Adrenal gland (tissue), 7 donors: ENCODE measurements around a stretch of chr13.

GRCh38 chr13:94712768-94713566, 622 bp upstream of the SOX21 start:
- PRO-cap, 3 experiments: no peak in any of the 3 experiments
- RAMPAGE, long total RNA, 4 experiments: no peak in any of the 4 experiments
- RRBS: 1% methylated on average over 20 of the region's 81 CpGs

DNA sequence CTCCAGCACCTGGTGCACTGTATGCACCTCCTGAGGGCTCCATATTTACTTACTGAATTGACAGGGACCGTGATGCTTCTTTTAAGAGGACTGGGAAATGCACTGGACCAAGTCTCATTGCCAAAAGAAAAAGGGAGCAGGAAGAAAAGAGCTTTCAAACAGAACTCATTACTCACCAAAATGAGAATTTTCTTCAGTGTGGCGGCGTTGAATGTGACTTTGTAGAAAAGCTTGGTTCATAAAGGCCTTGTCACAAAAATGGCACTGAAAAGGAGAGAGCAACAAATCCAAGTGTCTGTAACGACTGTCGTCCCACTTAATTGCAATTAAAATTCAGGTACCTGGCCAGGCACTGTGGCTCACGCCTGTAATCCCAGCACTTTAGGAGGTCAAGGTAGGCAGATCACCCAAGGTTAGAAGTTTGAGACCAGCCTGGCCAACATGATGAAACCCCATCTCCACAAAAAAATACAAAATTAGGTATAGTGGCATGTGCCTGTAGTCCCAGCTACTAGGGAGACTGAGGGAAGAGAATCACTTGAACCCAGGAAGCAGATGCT, 11.4 kb downstream of the DZIP1 start:
- PRO-cap, 3 experiments: no peak in any of the 3 experiments
- RAMPAGE, long total RNA, 4 experiments: no peak in any of the 4 experiments
- RRBS: no CpG with 5 or more reads among the region's 6 CpGs

- PRO-cap, 3 experiments: no peak in any of the 3 experiments
- RAMPAGE, long total RNA, 4 experiments: no peak in any of the 4 experiments
- RRBS: no CpG with 5 or more reads among the region's 2 CpGs
Observed at GRCh38 chr13:96982481-96983163, 11.7 kb downstream of the OXGR1 start.

DNA sequence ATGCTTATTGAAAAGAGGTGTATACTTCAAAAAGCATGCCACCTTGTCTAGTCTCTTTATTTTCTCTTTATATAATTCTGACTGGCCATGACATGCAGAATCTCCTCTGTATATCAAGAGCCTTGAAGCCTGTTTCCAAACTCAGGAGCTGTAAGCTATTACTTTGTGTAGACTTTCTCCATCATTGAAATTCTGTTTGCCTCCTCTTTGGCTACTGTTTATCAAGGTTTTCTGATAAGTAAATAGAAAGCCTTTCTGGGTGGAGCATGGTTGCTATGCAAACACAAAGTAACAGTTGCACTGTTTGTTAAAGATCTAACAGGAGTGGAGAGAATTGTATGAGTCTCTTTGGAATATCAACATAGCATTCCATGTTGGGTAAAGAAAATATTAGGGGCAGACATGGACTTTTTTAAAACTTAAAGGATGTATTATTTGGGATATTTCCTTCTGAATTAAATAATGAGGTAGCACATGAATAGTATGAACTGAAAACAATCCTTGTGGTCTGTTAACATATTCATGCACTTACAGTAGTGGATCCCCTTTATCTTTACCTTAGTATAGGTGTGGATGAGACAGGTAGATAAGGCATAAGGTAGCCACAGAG, 56.3 kb upstream of the MBNL2 start:
- PRO-cap, 3 experiments: no peak in any of the 3 experiments
- RAMPAGE, long total RNA, 4 experiments: no peak in any of the 4 experiments

DNA sequence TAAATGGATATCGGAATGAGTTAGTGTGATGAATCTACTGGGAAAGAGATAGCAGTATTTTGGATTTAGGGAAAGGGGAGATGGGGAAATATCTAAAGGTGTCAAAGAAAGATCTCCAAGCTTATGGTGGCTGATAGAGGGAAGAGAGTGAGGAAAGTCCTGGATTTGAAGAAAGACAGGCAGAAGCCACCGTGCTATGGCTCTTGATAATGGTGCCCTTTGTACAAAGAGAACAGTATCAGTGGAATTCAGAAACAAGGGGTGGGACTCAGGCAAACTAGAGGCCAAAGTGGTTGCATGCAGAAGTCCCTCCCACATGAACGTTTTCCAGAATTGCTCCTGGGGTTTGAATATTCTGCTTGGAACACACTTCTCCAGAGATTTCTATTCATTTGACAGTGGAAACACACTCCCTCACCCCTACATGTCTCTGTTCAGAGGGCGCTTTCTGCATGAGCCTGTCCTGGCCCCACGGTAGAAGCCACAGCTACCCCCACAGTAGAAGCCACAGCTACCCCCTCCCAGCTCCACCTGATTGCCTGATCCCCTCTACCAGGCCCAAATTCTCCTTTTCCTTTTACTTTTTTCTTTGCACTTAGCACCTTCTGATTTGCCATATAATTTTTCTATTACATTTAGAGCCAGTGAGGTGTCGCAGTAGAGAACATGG, 10.1 kb upstream of the MBNL2 start:
- PRO-cap, 3 experiments: no peak in any of the 3 experiments
- RAMPAGE, long total RNA, 4 experiments: no peak in any of the 4 experiments
- RRBS: no CpG with 5 or more reads among the region's 6 CpGs

DNA sequence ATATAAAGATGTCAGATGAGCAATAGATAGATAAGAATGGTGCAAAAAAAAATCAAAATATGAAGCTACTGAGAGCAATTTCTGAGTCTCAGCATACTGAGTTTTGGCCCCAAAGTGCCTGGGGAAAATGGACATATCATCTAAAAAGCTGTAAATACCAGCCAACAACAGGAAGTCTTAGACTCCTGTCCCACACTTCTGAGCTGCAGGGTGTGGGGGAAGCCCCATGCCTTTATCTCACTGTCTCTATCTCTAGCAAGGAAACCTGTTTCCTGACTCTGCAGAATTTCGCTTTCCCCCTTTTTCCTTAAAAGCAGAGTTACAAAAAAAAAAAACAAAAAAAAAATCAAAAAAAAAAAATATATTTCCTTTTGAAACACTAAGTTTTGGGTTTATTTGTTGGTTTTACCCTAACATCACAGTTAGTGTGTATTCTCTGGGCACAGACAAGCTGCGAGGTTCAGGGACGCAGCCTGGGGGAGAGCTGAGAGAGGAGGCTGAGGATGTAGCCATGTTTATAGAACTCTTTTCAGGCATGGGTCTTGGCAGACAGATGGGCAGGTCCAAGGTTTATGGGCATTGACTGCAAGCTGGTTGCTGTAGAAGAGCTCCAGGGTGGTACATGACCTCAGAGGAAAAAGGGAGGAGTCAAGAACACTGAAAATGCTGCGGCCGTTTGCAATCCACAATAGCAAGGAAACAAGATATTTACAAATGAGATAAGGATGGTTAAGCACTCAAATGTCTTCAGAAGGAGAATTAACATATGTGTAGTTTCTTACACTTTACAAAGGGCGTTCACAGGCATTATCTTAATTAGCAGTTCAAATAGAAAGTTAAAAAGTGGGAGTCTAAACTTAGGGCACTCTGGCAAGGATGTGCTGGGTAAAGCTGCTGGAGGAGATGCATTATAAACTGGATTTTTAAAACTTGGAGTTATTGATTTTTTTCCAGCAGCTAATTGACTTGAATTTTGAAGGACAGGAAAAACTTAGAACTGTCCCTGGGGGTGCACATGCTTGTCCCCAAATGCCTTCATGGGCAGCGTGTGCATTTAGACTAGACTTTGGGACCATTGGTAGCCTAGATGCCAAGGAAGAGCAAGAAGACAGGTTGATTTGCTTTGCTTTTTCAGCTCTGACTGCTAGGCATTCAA, 5.0 kb downstream of the MBNL2 start:
- PRO-cap, 3 experiments: peak in 1 of 3 experiments; most common plus-strand start position 631 of the sequence (in 1); most common minus-strand start position 574 of the sequence (in 1)
- RAMPAGE, long total RNA, 4 experiments: no peak in any of the 4 experiments
- RRBS: no CpG with 5 or more reads among the region's 7 CpGs

DNA sequence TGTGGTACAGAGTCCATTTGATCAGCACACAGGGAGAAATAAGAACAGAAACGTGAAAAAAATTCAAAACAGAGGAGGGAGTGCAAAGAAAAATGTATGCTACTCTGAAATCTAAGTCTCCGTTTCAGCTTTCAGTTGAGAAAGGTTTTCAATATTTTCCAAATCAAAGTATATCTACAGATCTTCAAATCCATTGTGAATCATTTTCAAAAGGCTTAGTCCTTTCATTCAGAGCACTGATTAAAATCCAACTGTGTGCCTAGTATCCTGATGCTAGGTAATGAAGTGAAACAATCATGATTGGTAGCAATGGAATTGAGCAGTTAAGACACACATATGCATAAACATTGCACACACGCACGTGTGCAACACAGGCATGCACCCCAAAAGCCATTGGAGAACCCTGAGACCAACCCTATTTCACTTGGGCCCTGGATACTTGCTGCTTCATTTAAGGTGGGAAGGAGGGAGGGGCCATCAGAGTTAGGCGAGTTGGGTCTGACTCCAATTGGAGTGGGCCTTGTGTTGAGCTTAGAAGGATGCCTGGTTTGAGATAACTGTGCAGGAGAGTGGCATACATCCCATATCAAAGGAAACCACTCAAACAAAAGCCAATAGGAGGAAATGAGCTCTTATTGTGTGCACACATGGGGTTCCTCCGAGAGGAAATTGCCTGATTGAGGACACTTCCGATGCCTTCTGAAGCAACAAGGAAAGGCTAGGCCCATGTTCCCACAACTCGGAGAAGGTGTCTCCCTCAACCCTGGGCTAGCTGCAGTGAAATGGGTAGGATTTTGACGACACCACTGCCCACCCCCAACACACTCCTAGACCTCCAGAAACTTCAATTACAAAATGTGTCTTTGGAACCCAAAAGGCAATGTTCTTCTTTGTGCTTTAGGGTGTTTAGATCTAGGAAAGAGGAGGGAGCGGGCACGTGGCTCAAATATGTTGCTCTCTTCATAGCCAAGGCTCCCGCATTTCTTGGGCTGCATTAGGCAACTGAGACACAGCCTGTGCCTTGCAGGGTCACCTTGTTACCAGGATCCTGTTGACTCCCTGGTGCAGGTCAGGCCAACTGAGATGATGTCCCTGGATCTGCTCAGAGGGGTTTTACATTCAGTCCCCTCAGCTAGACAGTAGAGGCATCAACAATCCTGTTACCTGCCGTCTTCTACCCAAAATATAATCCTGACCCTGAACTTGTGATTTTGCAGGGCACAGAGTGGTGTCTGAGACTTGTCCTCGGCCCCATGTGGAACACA, 19.6 kb downstream of the MBNL2 start:
- PRO-cap, 3 experiments: peak in 1 of 3 experiments; most common plus-strand start position 483 of the sequence (in 1)
- RAMPAGE, long total RNA, 4 experiments: no peak in any of the 4 experiments
- RRBS: no CpG with 5 or more reads among the region's 14 CpGs

DNA sequence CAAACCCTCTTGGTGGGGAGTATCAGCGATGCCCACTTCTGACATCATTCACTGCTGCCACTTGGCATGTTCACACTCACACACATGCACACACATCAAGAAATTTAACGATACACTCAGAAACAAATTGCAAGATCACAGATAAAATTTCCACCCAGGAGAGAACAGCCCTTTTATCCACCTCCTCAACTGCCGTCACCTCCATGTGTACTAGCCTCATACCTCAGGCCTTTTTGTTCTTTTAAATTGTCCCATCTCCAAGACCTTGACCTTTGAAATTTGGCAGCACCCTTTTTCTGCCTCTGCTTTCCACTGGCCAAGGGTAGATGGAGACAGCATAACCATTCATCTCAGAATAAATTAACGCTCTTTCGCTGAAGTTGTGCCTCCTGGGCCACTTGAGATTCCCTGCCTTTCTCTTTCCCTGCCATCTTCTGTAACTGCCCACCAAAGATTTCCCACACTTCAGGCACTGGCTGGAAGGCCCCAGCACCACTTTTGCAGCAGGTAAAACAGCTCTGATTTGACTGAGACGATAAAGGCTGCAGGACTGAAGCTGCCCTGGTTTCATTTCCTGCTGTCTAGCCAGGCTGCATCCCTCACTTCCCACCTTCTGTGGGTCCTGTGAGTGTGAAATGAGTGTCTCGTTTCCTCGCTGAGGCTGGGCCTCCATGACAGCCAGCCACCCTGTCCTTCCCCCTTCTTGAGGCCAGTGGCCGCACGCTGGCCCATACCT, 39.3 kb downstream of the MBNL2 start:
- PRO-cap, 3 experiments: peak in 3 of 3 experiments; most common plus-strand start position 353 of the sequence (in 2); most common minus-strand start position 212 of the sequence (in 2)
- RAMPAGE, long total RNA, 4 experiments: no peak in any of the 4 experiments
- RRBS: no CpG with 5 or more reads among the region's 10 CpGs

GRCh38 chr13:97305475-97306237, 83.5 kb downstream of the MBNL2 start:
- PRO-cap, 3 experiments: no peak in any of the 3 experiments
- RAMPAGE, long total RNA, 4 experiments: start-site peak on the plus strand in 1 of 4 experiments, at chr13:97305919-97306117 at its widest, 7 reads per replicate
- RRBS: no CpG with 5 or more reads among the region's 8 CpGs

GRCh38 chr13:97319152-97319632, 97.1 kb downstream of the MBNL2 start:
- PRO-cap, 3 experiments: peak in 1 of 3 experiments; most common plus-strand start chr13:97319341 (in 1); most common minus-strand start chr13:97319231 (in 1)
- RAMPAGE, long total RNA, 4 experiments: no peak in any of the 4 experiments
- RRBS: no CpG with 5 or more reads among the region's 9 CpGs

GRCh38 chr13:97327316-97327837, 105.2 kb downstream of the MBNL2 start:
- PRO-cap, 3 experiments: no peak in any of the 3 experiments
- RAMPAGE, long total RNA, 4 experiments: no peak in any of the 4 experiments
- RRBS: no CpG with 5 or more reads among the region's 2 CpGs

- PRO-cap, 3 experiments: no peak in any of the 3 experiments
- RAMPAGE, long total RNA, 4 experiments: no peak in any of the 4 experiments
- RRBS: no CpG with 5 or more reads among the region's 3 CpGs
Observed at GRCh38 chr13:97360976-97361331, 73.0 kb upstream of the RAP2A start.

DNA sequence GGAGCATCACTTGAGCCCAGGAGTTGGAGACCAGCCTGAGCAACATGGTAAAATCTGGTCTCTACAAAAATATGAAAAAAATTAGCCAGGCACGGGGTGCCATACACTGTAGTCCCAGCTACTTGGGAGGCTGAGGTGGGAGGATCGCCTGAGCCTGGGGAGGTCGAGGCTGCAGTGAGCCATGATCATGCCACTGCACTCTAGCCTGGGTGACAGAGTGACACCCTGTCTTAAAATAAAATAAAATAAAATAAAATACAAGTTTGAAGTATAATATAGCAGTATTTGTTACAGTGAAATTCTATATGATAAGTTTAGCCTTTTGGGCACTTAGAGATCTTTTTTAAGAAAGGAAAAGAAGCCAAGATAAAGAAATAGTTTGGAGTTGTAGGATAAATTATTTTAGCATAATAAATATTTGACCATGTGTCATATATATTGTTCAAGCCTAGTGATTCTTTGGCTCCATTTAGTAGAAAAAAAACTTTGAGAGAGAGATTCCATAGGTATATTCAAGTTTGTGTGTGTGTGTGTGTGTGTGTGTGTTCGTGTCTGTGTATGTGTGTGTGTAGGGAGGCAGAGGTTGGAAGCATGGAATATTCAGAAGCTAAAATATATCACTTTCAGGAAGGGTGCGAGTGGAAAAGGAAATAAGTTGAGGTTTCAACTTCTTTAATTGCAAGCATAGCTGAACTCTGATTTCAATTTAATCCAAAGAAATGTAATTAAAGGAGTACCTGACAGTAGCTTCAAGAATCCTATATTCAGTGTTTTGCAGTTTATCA, 65.6 kb upstream of the RAP2A start:
- PRO-cap, 3 experiments: no peak in any of the 3 experiments
- RAMPAGE, long total RNA, 4 experiments: start-site peak on the plus strand in 1 of 4 experiments, centred at position 378 of the sequence, 9 reads per replicate
- RRBS: no CpG with 5 or more reads among the region's 5 CpGs

DNA sequence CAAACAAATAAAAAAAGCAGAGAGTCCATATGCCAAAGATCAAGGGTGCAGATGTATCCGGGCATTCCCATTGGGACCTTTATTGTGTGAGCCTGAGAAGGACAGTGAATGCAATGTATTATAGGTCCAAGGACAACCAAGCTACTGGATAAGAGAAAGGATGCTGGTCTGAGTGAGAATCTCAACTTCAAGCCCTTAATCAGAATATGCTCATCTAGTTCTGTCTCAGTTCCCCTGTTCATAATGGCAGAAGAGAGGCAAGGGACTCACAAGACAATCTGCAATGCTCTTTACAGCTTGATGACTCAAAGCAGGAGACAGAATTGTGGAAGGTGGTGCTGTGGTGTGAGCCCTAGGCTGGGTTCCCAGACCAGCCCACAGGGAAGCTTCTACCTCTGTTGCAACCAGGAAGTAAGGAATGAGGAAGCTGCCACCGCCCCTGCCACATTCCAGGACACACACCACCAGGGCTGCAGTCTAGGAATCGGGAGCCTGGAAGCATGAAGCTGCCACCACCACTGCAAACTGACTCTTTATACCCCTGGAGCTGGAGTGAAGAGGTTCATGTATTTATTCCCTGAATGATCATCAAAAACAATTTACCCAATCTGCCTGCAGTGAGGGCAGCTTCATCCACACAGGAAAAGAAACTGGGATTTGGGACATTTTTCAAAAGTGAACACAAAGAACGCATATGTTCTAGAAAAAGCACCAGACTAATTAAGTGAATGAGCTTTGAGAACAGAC, 133.9 kb downstream of the RAP2A start:
- PRO-cap, 3 experiments: no peak in any of the 3 experiments
- RAMPAGE, long total RNA, 4 experiments: no peak in any of the 4 experiments
- RRBS: no CpG with 5 or more reads among the region's 4 CpGs

- PRO-cap, 3 experiments: no peak in any of the 3 experiments
- RAMPAGE, long total RNA, 4 experiments: no peak in any of the 4 experiments
- RRBS: no CpG with 5 or more reads among the region's 17 CpGs
Observed at GRCh38 chr13:98401861-98402421, 175.0 kb downstream of the STK24 start.

- PRO-cap, 3 experiments: no peak in any of the 3 experiments
- RAMPAGE, long total RNA, 4 experiments: no peak in any of the 4 experiments
- RRBS: no CpG with 5 or more reads among the region's 14 CpGs
Observed at GRCh38 chr13:98450357-98451180, 126.3 kb downstream of the STK24 start.

- PRO-cap, 3 experiments: peak in 1 of 3 experiments; most common plus-strand start chr13:98452066 (in 1); most common minus-strand start chr13:98451965 (in 1)
- RAMPAGE, long total RNA, 4 experiments: no peak in any of the 4 experiments
- RRBS: no CpG with 5 or more reads among the region's 29 CpGs
Observed at GRCh38 chr13:98451570-98452873, 124.9 kb downstream of the STK24 start.

DNA sequence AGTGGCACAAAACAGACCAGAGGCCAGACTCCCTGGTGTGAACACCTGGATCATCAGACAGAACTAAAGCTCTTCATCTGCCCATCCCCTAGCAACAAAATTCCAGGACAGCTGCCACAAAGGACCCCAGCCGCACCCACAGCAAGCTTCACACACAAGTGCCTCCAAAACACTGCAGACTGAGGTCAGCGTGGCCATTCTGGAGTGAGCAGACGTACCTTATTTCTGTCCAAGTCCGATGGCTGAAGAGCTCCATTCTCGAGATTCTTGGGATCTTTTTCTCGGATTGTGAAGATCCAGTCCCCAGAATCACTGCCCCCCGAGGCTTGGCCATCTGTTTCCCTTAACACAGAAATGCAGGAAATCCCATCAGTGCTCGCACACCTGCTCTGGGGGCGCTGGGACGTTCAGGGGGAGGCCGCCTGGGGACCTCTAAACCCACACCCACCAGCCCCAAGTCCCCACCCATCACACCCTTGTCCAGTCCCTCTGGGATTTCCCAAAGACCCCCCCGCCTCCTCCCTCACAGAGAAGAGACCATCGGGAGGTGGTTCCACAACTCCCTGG, 115.3 kb downstream of the STK24 start:
- PRO-cap, 3 experiments: no peak in any of the 3 experiments
- RAMPAGE, long total RNA, 4 experiments: no peak in any of the 4 experiments
- RRBS: no CpG with 5 or more reads among the region's 13 CpGs

GRCh38 chr13:98503435-98503753, 73.5 kb downstream of the STK24 start:
- PRO-cap, 3 experiments: peak in 2 of 3 experiments; most common plus-strand start chr13:98503520 (in 1); most common minus-strand start chr13:98503521 (in 1)
- RAMPAGE, long total RNA, 4 experiments: no peak in any of the 4 experiments
- RRBS: no CpG with 5 or more reads among the region's 4 CpGs

DNA sequence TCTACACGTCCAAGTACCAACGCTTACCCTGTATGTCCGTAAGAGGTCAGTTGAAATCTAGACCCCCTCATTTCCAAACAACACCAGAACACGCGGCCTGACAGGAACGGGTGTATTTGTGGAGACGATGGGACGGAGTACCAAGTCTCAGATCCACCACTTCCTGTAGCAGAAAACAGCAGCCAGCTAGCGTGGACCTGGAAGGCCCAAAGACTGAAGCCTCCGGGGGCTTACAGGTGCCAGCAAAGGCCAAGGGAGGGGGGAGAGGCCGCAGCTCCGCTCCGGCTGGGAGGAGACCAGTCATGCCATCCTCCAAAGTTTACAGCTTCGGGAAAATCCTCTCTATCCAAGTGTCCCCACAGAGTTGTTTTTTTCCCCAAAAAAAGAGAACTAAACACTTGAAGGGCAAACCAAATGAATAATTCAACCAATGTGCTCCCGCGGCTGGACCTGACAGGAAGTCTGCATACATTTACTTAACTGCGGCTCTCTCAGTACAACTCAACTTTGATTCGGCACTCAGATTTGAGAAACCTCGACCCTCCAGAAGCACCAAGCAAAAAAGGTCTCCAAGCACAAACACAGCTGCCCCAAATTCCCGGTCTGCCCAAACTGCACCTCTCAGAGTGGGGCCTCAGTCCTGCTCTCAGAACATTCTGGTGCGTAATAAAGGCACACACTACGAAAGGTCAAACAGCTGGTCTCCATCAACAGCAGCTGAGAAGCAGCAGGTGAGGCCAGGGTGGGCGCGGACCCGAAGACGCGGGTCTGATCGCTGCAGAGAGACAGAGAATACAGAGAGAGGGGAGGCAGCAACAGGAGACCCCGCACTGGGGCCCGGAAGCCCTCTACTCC, 33.9 kb downstream of the STK24 start:
- PRO-cap, 3 experiments: no peak in any of the 3 experiments
- RAMPAGE, long total RNA, 4 experiments: start-site peak on the minus strand in 2 of 4 experiments, centred at positions 365 to 405 of the sequence, 6 to 14 reads per replicate
- RRBS: 74% methylated on average over 4 of the region's 30 CpGs